ENCODE data around the gene ASCL5.

- PRO-cap, result no peak
- RAMPAGE, long total RNA, 3 experiments, result no peak in any of the 3 experiments
Observed at GRCh38 chr1:200048060-200048693, 20.7 kb downstream of the NR5A2 start.

DNA sequence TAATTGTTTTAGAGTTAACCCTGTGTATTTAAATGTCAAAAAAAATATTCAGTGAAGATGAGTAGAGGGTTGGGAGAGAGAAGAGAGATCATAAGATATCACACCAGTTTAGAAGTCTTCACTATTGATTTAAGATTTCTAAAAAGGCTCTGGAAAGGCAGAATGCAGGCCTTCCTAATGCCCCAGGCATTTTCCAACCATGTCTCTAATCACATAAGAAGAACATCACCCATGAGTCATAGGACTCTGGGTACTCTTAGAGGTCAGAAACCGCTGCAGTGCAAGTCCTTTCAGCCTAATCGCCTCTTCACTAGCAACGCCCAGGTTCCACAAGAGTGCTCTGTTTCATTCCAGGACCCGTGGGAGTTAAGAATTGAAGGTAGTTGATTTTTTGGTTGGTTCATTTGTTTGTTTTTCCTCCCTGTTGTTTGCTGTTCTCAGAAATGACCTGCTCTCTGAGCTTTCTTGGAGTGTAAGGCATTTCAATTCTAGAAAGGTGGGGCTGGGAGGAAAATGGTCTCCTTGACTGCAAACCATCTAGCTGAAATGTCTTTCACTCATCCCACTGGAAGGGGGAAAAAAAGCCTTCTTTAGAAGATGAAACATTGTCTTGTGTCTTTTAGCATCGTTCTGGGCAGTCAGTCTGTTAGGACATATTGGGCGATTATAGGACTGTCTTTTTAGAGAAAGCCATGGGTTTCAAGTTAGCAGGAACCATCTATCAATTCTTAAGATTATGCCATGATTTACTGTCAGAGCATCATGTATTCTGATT lies 123.3 kb downstream of the NR5A2 start:
- PRO-cap, result no peak
- RAMPAGE, long total RNA, 3 experiments, result no peak in any of the 3 experiments

DNA sequence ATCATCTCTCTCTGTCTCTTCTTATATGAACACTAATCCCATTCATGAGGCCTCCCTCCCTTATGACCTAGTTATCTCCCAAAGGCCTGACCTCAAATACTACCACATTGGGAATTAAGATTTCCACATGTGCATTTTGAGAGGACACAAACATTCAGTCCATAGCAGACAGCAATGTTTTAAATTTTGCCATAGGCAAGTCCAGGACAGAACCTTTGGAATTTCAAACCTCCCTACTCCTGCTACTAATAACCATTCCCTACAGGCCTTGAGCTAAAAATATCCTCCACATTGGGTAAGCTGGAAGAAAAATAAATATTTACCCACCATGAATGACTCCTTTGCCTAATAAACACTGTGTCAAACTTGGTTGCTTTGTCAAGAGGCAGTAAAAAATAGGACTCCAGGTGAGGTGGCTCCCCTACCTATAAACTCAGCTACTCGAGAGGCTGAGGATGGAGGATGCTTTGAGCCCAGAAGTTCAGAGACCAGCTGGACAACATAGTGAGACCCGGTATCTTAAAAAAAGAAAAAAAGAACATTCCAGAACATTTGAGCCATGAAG lies 113.6 kb downstream of the ZNF281 start:
- PRO-cap, result no peak
- RAMPAGE, long total RNA, 3 experiments, result no peak in any of the 3 experiments

DNA sequence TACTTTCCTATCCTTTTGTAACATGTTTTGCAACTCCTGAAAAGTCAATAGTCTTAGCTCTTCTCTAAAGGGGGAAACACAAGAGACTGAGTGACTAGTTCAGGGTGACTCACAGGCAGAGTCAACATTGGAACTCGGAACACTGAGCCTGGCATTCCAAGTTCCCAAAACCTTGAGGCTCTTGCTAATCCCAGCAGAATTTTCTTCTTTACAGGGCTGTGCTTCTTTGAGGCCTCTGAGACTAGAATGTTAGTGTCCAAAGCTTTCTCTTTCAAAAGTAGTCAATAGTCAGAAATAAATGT lies 37.7 kb downstream of the ZNF281 start:
- PRO-cap, result no peak
- RAMPAGE, long total RNA, 3 experiments, result no peak in any of the 3 experiments

GRCh38 chr1:200401205-200401668 lies 8.6 kb downstream of the ZNF281 start:
- PRO-cap, result no peak
- RAMPAGE, long total RNA, 3 experiments, result no peak in any of the 3 experiments

DNA sequence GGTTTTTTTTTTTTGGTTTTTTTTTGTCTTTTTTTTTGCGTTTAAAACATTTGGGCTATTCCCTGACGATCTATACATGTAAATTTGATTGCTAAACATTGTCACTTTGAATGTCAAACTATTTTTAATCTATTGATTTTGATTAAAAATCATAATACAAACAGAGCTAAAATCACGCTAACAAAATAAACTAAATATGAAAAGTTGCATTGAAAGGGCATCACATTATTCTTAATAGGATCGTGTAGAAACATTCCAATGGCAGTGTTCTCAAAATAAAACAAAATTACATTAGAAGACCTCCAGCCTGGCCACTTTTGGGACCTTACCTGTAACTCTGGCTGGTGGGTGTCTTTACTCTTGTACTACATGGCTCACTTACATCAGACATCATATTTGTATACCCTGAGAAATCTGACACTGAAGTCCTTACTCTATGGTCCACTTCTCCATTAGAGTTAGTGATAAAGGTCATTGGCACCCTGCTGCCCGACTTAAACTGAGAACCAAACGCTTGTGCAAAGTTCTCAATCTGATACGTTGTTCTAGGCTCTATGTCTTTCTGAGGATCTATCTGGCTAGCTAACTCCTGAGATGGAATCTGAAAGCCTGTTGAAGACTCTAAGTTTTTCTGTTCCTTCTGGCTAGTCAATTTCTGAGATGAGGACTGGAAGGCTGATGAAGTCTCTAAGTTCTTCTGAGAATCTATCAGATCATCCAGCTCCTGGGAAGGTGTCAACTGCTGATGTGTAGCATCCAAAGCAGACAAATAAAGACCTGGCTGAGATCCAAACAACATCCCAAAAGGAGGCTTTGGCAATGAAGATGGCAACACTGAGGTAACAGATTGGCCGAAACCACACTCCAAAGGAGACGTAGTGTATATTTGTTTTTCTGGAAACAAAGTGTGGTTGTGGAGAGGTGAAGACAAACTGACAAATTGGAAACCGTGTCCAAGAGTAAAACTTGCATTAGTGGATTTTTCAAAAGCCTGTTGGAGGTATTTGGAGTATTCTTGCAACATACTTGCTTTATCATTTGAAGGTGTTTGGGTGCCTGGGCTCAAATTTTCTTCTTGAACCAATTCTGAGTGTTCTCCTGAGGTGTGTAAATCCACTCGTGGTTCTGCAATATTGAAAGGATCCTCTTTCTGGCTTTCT lies 2.8 kb downstream of the ZNF281 start:
- PRO-cap, result no peak
- RAMPAGE, long total RNA, 3 experiments, result no peak in any of the 3 experiments

DNA sequence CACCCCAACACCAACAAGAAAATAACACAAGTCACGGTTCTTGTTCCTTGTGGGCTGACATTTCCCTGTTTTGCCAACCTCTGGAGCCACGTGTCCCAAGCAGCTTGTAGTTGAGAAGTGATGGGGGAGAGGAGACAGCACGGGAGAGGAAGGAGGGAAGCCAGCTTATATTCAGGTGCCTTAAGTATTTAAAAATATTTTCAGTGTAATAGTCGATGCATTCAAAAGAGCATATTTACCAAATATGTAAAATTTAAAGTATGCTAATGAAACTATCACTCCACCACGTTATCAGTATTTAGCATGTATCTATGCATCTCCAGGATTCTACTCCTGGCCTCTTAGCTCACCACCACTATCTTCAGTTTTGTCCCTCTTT lies 725 bp upstream of the DDX59 start:
- PRO-cap, result no peak
- RAMPAGE, long total RNA, 3 experiments, result no peak in any of the 3 experiments

- PRO-cap, result no peak
- RAMPAGE, long total RNA, 3 experiments, result no peak in any of the 3 experiments
Observed at GRCh38 chr1:200760729-200761149, 22.0 kb downstream of the CAMSAP2 start.

DNA sequence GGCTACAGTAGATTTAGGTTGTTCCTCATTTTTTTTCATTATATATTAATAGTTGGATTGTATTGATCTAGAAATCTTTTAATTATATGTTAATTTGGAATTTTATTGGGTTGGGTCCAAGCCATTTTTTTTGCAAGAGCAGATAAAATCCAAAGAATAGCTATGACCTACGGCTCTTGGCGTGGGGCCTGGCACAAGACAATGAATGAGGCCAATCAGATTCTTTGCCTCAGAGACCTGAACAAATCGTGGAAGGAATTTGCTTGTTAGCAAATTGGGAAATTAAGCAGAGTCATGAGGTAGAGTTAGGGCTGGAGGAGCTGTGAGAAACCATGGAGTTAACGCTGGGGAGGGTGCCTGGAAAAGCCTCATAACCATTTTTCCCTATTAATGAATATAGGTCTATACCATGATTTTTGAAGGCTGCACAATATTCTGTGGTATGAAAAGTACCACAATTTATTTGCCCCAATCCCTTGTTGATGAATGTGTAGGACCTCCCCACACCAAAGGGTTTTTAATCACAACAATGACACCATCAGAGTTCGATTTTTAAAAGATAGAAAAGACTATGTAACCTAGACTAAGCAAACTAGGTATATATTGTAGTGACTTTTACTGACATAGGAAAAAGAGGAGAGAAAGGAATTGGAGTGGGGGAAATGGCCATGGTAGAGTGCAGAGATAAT lies 40.2 kb downstream of the CAMSAP2 start:
- PRO-cap, result no peak
- RAMPAGE, long total RNA, 3 experiments, result no peak in any of the 3 experiments

DNA sequence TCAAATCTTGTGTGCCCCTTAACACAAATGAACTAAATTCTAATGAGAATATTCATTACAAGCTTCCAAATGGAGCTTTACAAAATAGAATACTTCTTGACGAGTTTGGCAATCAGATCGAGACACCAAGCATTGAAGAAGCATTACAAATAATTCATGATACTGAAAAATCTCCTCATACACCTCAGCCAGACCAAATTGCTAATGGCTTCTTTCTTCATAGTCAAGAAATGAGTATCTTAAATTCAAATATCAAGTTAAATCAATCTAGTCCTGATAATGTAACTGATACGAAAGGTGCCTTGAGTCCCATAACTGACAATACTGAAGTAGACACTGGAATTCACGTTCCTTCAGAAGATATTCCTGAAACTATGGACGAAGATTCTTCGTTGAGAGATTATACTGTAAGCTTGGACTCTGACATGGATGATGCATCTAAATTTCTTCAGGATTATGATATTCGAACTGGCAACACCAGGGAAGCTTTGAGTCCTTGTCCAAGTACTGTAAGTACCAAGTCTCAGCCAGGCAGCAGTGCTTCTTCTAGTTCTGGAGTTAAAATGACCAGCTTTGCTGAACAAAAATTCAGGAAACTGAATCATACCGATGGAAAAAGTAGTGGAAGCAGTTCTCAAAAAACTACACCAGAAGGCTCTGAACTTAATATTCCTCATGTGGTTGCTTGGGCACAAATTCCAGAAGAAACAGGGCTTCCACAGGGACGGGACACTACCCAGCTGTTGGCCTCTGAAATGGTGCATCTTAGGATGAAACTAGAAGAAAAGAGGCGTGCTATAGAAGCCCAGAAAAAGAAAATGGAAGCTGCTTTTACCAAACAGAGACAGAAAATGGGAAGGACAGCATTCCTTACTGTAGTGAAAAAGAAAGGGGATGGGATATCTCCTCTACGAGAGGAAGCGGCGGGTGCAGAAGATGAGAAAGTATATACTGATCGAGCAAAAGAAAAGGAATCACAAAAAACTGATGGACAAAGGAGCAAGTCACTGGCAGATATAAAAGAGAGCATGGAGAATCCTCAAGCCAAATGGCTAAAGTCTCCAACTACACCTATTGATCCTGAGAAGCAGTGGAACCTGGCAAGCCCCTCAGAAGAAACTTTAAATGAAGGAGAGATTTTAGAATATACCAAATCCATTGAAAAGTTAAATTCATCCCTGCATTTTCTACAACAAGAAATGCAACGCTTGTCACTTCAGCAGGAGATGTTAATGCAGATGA lies 24.1 kb upstream of the GPR25 start:
- PRO-cap, result no peak
- RAMPAGE, long total RNA, 3 experiments, result no peak in any of the 3 experiments

- PRO-cap, result no peak
- RAMPAGE, long total RNA, 3 experiments, result no peak in any of the 3 experiments
Observed at GRCh38 chr1:200862687-200863410, 9.9 kb upstream of the GPR25 start.

DNA sequence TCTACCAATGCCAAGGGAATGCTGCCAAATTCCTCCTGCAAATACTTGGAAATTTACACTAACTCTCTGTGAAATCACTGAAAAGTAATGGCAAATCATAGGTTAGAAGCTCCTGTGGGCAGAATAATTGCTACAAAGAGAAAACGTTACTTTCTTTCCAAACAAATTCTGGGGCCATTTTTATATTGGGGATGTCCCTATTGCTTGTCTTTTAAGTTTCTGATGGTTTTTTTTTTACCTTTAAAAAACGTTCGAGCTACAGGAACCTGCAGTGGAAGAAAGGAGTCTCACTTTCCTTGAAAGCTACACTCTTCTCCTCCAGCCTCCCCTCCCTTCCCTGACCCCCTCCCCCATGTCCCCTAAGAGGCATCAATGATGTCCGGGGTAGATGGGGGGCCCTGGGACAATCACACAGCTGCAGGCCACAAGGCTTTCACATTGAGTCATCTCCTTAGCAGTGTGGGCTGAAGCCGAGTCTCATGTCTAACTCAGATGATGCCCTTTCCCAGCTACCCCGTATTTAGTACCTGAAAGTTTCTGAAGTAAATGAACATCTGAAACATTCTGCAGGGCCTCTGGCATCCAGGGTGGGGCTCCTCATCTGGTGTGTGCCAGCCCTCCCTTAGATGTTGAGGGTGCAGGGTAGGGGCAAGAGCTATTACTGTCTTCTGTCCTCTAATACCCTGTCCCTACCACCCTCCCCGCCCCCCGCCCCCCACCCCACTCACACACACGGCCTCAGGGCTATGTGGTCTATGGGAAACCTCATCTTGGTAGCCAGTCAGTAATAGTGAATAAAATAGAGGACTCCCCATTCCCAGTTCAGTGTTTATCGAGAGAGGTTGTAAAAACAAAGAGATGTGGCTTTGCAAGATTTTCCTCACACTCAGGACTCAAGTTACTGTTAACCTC lies 6.2 kb upstream of the GPR25 start:
- PRO-cap, result no peak
- RAMPAGE, long total RNA, 3 experiments, result no peak in any of the 3 experiments

DNA sequence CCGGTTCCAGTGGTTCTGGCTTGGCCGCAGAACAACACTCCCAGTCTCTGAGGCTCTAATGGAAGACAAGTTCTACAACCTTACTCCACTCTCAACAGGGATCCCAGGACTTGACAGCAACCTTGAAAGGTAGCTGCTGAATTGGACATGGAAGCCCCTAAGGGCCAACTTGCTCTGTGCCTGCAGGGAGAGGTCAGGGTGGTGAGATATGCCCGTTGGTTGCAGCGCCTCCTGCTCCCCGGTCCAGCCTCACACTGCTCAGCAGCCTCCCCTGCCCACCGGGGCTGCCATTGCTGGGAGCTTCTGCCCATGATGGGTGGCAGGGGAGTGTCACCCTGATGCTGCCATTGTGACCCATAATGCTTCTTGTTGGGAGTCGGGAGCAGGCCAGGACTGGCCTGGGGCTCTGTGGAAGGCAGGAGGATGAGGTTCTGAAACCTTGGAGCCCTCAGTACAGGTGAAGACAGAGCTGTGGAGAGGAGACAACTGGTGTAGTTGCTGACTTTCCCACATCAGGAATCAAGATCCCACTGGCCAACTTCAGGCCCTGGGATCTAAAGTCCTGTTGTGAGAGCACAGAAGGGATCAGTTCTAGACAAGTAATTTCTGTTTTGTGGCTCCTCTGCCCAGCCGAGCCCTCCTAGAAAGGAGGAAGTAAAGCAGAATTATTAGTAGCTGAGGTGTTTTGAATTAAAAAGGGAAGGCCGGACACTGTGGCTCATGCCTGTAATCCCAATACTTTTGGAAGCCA lies 8.0 kb downstream of the INAVA start:
- PRO-cap, result no peak
- RAMPAGE, long total RNA, 3 experiments, result no peak in any of the 3 experiments

DNA sequence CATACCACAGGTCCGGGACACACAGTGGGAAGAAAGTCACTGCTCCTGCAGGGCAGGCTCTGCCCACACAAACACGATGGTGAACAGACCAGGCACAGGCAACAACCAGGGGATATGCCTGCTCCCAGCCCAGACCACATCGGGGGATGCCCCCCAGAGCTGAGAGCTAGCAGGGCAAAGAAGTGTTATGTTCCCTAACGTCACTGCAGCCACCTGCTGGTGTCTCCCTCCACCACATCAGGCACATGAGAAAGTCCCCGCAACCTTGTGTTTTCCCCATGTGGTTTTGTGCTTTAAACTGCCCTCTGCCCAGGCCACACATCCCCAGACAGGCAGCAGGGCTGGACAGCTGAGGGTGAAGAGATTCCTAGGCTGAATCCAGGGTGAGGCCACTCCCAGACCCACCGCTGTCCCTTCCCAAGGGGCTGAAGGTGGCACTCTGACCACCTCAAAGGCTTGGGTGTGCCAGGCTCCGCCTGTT lies 53.5 kb downstream of the KIF21B start:
- PRO-cap, result no peak
- RAMPAGE, long total RNA, 3 experiments, result no peak in any of the 3 experiments

DNA sequence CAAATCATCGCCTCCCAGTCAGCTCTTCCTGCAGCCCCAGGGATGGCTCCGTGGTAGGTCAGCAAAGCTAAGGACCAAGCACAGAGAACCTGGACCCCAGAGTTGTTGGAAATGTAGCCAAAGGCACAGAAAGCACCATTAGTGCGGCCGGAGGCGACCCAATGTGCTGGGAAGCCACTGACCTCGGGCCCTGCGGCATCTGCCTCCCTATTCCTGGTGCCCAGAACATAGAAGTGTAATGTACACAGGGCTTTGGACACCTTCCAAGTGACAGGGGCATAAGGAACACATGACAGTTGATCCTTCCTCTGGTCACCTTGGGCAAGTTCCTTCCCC lies 30.5 kb downstream of the KIF21B start:
- PRO-cap, result no peak
- RAMPAGE, long total RNA, 3 experiments, result no peak in any of the 3 experiments

DNA sequence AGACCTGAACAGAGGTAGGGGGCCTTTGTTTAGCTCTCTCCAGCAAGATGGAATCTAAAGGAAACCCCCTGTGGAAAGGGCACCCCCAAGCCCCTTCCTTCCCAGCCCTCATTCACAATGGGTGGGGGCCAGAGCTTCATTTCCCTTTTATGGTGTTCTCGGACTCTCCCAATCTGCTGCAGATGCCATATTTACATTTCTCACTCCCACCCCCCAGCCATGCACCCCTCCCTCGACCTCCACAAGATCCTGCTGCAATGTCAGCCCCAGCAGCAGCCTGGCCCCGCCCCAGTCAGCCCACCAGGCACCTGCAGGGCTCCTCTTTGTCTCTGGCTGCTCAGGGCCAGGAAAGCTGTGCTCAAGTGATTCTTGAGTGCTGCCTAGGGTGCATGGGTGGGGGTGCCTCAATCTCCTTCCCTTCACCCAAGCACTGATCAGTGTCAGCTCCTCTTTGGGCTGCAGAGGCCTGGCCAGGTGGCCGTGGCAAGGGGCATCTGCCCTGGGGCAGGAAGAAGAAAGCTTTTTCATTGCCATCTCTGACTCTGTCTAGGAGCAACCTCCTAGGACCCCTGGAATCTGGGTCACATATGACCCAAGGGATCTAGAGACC lies 1.7 kb downstream of the KIF21B start:
- PRO-cap, result no peak
- RAMPAGE, long total RNA, 3 experiments, result no peak in any of the 3 experiments

GRCh38 chr1:201126830-201127752 lies at the start of gene ASCL5:
ASCL5 (minus strand) TSS chr1:201127184.
- PRO-cap, result no peak
- RAMPAGE, long total RNA, 3 experiments, result no peak in any of the 3 experiments

DNA sequence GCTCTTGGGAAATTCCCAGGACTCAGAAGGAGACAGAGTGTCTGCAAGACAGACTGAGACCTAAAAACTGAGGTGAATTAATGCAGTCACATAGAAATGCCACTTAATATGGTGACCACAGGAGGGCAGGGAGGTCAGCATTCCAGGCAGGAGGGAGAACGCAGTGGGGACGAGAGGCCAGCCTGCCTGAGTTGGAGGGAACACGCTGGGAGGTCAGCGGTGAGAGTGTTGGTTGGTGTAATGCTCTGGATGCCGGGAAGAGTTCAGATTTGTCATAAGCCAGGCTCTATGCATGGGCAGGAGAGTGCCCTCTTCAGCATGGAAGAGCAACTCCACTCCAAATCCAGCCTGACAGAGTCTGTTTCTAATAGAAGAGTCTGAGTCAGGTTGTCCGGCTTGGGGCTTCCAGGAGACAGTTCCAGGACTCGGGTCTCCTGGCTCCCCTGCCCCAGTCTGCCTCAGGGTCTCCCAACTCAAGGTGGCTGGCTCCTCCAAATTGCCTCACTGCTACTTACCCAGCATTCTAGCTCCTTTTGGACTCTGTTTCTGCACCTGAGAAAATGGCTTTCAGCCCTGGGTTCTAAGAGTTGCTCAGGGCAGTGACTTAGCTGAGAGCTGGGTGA lies 5.7 kb upstream of the IGFN1 start:
- PRO-cap, result no peak
- RAMPAGE, long total RNA, 3 experiments, result no peak in any of the 3 experiments

DNA sequence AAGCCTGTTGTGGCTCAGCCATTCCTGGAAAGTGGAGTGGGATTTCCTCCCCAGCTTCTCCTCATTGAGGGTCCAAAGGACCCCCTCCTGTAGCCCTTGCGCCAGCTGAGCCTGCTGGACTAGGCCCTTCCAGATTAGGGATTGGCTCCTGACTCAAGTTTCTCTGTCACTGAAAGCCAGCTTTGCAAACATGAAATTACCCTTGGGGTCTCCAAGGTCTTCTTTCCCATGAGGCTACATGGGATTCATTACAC lies 3.5 kb upstream of the IGFN1 start:
- PRO-cap, result no peak
- RAMPAGE, long total RNA, 3 experiments, result no peak in any of the 3 experiments

- PRO-cap, result no peak
- RAMPAGE, long total RNA, 3 experiments, result no peak in any of the 3 experiments
Observed at GRCh38 chr1:201266526-201267160, 16.7 kb upstream of the PKP1 start.

Data from tibial nerve (tissue), 3 donors.